ENCODE measurements around the gene KIF1B.

DNA sequence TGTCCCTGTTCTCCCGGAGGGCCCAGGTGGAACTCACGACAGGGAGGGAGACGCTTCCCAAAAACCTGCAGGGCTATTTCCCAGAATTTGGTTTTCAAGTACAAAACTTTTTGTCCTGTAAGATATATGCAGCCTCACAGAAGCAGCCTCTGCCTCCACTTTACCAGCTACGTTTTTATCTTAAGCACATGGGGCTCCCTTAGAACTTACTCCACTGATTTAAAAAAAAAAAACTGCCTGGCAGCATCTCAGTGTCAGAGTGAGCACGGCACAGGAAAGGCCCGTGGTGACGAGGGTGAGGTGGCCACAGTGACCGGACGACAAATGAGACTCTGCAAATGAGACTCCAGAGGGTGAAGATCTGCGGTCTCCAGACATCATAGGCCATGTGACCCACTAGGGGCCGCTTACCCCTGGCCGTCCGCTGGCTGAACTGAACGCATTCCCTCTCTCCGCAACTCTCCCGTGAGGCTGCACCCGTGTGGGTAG is 23.8 kb upstream of the SPSB1 start:
- PRO-cap, 2 experiments: no peak in any of the 2 experiments
- RAMPAGE, long total RNA, 4 experiments: no peak in any of the 4 experiments

DNA sequence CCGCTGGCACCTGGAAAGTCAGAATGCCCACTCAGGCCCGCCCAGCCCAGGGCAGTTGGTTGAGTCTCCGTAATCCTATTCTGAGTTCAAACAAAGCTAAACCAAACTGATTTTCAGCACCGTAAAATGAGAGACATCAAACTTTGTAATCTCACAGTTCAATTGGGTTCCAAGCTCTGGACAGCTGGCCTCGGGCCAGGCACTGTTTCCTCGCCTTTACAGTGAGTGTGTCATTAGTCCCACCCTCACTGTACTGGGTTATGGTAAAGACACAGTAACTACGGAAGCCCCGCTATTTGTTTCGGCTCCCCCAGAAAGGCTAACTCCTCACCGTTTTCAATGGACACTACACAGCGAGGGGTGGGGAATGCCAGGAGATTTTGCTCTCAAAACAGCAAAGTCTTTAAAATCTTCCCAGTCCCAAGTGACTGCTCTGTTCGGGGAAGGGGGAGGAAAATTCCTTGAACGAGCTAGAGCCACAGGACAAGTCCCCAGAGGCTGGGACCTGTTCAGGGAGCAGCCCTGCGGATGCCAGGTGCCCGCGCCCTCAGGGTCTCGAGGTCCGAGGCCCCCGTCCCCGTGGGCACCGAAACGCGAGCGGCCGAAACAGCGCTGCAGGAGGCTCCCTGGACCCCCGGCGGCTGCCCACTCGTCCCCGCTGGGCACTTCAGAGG is 751 bp upstream of the SPSB1 start:
- PRO-cap, 2 experiments: peak in 1 of 2 experiments; most common plus-strand start position 296 of the sequence (in 1)
- RAMPAGE, long total RNA, 4 experiments: no peak in any of the 4 experiments

GRCh38 chr1:9330958-9331561 is 38.4 kb downstream of the SPSB1 start:
- PRO-cap, 2 experiments: no peak in any of the 2 experiments
- RAMPAGE, long total RNA, 4 experiments: no peak in any of the 4 experiments

- PRO-cap, 2 experiments: no peak in any of the 2 experiments
- RAMPAGE, long total RNA, 4 experiments: no peak in any of the 4 experiments
Measured at GRCh38 chr1:9425826-9427022, 113.0 kb upstream of the SLC25A33 start.

GRCh38 chr1:9558594-9559155 is 19.4 kb downstream of the SLC25A33 start:
- PRO-cap, 2 experiments: no peak in any of the 2 experiments
- RAMPAGE, long total RNA, 4 experiments: no peak in any of the 4 experiments

- PRO-cap, 2 experiments: no peak in any of the 2 experiments
- RAMPAGE, long total RNA, 4 experiments: no peak in any of the 4 experiments
Measured at GRCh38 chr1:9728993-9729916, 77.7 kb downstream of the PIK3CD start.

DNA sequence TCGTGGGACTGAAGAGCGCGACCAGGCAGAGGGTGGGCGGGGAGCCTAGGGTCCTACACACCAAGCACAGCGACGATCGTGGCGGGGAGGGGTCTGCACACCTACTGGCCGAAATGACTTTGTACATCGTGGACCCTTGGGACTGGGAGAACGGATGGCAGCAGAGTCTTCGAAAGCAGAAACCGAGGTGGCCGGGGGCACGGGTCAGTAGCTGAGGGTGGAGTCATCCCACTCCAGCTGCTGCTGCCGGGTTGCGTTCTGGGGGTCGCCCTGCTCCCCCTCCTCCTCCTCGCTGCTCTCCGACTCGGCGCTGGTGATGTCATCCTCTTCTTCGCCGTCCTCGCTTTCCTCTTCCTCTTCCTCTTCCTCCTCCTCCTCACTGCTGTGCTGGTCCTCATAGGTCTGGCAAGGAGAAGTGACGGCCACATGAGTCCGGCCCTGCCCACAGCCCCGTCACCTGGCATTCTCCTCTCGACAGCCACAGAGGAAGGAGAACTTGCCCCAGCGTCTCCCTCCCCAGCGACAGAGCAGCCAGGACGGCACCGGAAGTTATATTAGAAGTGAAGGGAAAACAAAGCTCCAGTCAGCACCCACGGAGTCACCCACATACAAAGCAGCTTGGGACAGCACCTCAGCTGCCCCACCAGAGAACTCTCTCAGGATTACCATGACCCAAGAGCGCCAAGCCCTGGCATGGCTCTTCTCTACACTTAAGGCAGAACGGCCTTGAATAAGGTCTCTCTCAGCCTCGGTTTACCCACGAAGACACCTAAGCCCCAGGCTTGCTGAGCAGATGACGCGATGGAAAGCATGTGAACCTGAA is 79.0 kb downstream of the PIK3CD start:
- PRO-cap, 2 experiments: no peak in any of the 2 experiments
- RAMPAGE, long total RNA, 4 experiments: no peak in any of the 4 experiments

- PRO-cap, 2 experiments: no peak in any of the 2 experiments
- RAMPAGE, long total RNA, 4 experiments: no peak in any of the 4 experiments
Measured at GRCh38 chr1:9850450-9851419, 27.0 kb upstream of the CLSTN1 start.

- PRO-cap, 2 experiments: no peak in any of the 2 experiments
- RAMPAGE, long total RNA, 4 experiments: no peak in any of the 4 experiments
Measured at GRCh38 chr1:9874882-9875437, 35.1 kb downstream of the CTNNBIP1 start.

DNA sequence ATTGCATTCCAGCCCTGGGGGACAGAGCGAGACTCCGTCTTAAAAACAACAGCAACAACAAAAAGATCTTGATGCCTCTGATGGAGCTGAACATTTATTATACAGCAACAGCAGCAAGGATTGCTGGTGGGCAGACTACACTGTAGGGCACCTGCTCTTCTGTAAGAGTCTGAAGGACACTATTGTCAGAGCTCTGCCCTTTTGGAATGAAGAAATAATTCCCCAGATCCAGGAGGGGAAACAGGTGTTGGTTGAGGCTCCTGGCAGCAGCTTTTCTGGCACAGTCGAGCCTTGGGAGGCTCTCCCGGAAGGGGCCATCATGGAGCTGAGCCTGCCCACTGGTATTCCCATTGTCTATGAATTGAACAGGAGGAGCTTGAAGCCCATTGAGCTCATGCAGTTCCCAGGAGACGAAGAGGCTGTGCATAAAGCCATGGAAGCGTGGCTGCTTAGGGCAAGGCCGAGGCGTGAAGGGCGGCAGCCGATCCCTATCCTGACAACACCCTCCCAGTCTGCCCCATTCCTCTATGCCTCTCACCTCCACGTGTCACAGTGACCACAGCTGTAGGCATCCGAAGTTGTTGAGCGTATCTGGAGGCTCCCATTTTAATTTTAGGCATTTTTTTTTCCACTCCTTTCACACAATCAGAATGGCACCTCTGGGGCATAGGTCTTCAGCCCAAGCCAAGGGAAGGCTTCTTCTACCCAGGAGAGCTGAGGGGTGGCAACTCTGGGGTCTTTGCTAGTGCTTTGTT is 26.6 kb downstream of the UBE4B start:
- PRO-cap, 2 experiments: no peak in any of the 2 experiments
- RAMPAGE, long total RNA, 4 experiments: no peak in any of the 4 experiments

DNA sequence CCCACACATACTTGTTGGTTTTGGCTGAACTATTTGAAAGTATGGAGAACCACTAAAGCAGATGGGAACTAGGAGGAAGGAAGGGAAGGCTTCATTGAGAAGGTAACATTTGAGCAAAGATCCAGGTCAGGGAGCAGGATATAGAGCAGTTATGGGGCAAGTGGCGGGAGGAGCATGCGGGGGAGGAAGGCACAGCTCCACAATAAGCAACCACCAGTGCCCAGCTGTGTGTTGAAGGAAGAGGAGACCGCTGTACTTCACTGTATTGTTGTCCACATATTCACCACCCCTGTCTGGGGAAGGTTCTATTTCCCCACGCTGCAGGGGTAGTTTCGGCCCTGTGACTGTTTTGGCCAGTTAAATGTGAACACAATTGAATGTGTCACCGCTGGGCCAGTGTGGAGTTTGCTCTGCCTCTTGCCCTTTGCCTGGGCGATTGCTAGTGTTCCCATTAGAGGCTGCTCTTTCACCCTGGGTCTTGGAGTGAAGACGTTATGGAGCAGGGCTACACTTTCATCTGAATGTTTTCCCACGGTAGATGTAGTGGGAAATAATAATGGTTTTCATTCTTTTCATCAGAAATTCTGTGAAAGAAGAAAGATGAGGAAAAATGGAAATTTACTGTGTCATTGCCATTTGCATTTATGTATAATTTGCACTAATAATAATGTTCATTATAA is 32.6 kb downstream of the UBE4B start:
- PRO-cap, 2 experiments: no peak in any of the 2 experiments
- RAMPAGE, long total RNA, 4 experiments: no peak in any of the 4 experiments

GRCh38 chr1:10210415-10210914 is at the start of gene KIF1B:
TSS of gene KIF1B (plus strand) at chr1:10210570.
- PRO-cap, 2 experiments: peak in 2 of 2 experiments; most common plus-strand start chr1:10210570 (in 1)
- RAMPAGE, long total RNA, 4 experiments: no peak in any of the 4 experiments

DNA sequence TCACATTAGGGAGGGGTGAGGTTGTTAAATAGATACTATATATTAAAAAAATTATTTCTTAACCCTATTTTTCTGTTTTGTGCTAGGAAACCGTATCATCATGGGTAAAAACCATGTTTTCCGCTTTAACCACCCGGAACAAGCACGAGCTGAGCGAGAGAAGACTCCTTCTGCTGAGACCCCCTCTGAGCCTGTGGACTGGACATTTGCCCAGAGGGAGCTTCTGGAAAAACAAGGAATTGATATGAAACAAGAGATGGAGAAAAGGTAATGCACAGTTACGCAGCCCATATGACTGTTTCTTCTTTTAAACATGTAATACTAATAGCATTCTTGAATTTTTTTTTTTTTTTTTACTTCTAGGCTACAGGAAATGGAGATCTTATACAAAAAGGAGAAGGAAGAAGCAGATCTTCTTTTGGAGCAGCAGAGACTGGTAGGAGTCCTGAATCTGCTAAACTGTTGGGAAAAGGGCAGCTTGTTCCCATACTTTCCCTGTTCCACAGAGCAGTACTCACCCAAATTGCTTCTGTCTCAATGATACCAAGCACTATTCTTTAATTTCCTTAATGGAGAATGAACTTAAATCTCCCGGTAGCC is 86.5 kb downstream of the KIF1B start:
- PRO-cap, 2 experiments: no peak in any of the 2 experiments
- RAMPAGE, long total RNA, 4 experiments: start-site peak on the plus strand in 3 of 4 experiments, centred at positions 120 to 130 of the sequence, 22 to 43 reads per replicate

GRCh38 chr1:10303205-10304166 is 93.1 kb downstream of the KIF1B start:
- PRO-cap, 2 experiments: no peak in any of the 2 experiments
- RAMPAGE, long total RNA, 4 experiments: start-site peak on the plus strand in 2 of 4 experiments, at chr1:10303218-10303684 at its widest, 32 to 47 reads per replicate

DNA sequence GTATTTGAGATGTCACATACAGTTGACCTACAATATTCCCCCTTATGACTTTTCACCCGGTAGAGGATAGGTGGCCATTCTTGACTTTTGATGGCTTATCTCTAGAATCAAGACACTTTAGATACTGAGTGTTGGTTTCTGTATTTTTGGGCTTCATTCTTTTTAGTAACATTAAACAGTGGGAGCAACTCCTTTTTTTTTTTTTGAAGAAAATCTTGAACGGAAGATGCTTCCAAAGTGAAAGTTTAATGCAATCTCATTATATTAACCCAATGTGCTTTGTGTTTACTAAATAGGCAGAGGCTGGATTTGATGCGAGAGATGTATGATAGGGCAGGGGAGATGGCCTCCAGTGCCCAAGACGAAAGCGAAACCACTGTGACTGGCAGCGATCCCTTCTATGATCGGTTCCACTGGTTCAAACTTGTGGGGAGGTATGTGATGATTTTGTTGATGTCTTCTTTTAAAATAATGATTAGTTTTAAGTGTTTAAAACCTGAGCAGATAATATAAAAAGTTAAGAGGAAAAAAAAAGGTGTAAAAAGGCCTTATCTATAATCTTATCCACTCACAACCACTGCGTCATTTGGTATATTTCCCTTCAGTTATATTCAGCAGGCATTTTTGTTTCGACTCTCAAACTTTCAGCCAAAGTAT is 74.3 kb upstream of the PGD start:
- PRO-cap, 2 experiments: no peak in any of the 2 experiments
- RAMPAGE, long total RNA, 4 experiments: no peak in any of the 4 experiments

DNA sequence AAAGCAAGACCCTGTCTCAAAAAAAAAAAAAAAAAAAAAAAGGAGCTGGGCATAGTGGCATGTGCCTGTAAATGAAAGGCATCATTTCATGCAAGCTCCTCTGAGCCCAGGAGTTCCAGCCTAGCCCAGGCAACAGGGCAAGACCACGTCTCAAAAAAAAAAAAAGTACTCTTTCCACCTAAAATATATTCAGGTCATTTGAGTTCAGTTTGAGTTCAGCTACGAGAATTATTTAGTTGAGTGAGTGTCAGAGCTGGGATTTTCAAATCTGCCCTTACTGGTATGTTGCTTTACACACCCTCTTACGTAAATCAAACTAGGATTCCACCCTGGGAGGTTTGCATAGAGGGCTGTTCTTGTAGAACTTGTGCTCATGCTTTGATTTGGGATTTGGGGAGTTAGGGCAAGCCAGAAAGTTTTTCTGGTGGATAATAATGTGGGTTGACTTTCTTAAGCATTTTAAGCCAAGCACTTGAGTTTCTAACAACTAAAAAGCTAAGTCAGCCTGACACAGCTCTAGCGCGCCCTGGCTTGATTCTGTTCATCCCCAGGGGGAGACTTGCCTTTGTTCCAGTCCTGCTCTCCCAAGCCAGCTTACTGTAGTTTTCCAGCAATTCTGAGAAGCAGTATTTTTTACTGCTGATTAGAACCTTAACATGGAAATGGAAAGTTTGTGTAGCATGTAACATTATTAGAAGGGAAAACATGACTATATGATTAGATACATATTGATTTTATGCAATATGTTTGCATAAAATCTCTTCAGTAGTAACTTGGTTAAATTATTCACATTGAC is 11.2 kb upstream of the PGD start:
- PRO-cap, 2 experiments: no peak in any of the 2 experiments
- RAMPAGE, long total RNA, 4 experiments: no peak in any of the 4 experiments

DNA sequence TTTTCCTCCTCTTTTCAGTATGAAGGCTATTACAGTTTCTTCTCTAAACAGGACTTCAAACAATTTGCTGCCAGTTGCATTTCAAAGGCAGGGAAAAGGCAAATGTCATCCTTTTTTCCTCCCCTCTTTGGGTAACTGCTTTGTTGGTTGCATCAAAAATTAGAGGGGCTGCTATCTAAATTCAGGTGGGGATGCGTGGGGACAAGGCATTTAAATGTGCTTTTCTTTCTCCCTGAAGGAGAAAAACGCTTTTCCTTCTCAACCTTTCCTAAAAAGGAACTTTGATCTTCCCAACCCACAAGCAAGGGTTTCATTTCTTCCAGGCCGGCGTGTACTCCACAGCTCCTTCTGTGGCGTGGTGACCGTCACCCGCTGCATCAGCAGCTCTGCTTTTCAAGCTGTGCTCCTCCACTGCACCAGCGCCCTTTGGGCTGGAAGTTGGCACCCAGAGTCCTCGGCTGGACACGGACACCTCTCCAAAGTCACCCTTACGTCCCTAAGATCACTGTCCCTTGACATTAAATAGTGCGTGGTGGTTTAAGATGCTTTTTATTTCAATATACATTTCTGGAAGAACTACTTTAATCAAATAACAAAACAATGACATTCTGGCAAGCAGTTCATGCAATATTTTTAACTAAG is 54.3 kb downstream of the PEX14 start:
- PRO-cap, 2 experiments: no peak in any of the 2 experiments
- RAMPAGE, long total RNA, 4 experiments: no peak in any of the 4 experiments

- PRO-cap, 2 experiments: no peak in any of the 2 experiments
- RAMPAGE, long total RNA, 4 experiments: no peak in any of the 4 experiments
Measured at GRCh38 chr1:10536001-10536884, 61.5 kb downstream of the PEX14 start.

DNA sequence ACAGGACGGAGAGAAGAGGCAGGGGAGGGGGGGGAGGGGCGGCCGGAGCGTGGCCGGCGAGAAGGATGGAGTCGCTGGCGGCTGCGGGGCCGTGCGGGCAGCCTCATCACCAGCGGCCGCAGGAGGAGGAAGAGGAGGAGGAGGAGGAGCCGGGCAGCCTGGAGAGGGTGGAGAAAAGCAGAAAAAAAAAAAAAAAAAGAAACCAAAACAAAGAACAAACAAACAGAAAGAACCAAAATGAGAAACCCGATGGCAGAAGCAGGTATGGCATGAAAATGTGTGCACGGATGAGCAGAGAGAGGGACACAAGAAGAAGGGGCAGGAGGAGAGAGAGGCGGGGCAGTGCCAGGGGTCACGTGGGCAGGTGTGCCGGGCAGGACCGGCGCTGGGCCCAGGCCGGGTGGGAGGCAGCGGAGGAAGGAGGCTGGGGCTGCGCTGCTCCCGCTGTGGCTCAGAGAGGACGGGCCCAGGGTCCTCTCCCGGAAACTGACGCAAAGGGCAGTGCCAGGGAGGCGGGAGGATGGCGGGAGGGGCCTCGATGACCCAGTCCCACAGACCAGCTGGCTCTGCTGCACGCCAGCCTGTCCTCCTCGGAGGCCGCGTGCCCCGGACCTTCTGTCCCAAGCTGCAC is 154.2 kb downstream of the CASZ1 start:
- PRO-cap, 2 experiments: no peak in any of the 2 experiments
- RAMPAGE, long total RNA, 4 experiments: no peak in any of the 4 experiments

- PRO-cap, 2 experiments: no peak in any of the 2 experiments
- RAMPAGE, long total RNA, 4 experiments: no peak in any of the 4 experiments
Measured at GRCh38 chr1:10654772-10655085, 141.7 kb downstream of the CASZ1 start.

Data from upper lobe of left lung (tissue), 5 donors.